Helper T cell (primary cell): ENCODE measurements around a stretch of chr6.

GRCh38 chr6:105402084-105402922, 579 bp downstream of the PREP start:
- PRO-cap, 2 experiments, result no peak in any of the 2 experiments

- PRO-cap, 2 experiments, result no peak in any of the 2 experiments
Measured at GRCh38 chr6:105428067-105428895, 25.4 kb upstream of the PREP start.

- PRO-cap, 2 experiments, result no peak in any of the 2 experiments
Measured at GRCh38 chr6:105601361-105602014, 198.6 kb upstream of the PREP start.

DNA sequence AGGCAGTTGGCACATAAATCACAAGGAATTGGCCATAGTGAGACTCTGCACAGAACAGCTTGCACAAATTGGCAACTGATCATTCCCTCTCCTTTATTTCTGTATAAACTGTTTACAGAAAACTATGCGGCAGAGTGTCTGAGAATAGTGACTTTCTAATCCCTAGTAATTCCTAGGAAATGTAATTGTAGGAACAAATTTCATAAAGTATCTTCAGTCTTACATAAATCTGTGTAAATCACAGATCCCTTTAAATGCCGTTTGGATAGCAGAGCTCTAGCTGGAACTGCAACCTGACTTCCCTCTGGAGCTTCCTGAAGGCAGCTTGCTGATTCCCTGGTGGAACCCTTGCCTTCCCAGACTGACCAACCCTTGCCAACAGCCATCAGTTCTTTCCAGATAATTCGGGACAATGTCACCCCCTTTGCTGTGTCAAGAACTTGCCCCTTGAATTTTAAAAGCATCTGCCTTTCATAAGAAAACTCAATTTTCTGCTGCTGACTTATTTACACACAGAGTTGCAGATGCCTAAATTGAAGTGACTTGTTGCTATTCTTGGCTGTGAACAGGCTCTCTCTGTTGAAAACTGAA, 201.4 kb upstream of the PREP start:
- PRO-cap, 2 experiments, result no peak in any of the 2 experiments

DNA sequence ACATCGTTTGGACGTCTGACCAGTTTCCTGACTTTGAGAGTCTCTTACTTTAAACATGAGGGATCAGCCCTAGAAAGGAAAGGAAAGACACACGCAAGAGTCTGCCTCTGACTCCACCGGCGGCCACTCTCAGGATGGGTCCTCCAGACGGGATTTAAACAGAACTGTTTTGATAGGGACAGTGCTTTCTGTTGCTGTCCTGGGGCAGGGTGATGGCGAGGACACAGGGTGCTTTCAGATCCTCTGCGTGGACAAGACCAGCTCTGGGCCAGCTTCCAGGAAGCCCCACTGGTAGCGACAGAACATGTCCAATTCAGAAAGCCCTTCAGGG, 206.8 kb upstream of the PREP start:
- PRO-cap, 2 experiments, result no peak in any of the 2 experiments

DNA sequence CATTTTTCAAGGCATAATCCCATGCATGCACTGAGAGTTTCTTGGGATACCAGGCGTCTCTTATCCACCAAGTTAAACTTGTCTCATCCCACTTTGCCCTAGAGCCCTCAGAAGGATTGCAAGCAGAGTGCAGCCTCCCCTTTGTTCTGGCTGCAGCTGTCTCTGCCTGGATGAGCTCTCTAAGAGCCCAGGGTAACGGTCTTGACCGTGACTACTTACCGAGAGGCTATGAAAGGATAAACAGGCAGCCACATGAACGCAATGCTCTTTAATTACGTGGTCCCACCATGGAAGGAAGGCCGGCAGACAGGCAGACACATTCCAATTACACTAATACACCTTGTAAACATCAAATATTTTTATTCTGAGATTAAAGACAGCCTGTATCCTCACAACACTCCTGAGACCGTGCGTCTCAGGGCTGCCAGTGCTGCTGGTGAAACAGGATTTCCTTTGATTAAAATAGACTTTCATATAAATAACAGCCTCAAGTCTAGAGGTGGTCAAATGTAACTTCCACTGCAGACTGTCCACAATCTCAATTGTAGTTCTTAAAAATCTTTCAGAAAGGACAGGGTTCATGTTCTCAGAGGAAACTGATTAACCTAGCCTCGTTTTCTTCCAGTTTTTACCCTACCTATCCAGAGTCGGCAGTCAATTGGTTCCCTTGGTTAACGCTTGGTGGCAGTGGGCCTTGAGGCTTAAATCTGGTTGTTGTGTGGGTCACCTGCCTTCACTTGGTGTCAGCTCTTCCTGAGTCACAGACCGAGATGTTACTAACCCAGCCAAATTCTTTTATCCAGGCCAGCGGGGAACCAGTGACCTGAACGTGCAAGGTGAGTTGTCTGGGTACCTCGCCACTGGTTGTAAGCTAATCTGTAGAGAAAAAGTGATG, 209.9 kb upstream of the PRDM1 start:
- PRO-cap, 2 experiments, result no peak in any of the 2 experiments

DNA sequence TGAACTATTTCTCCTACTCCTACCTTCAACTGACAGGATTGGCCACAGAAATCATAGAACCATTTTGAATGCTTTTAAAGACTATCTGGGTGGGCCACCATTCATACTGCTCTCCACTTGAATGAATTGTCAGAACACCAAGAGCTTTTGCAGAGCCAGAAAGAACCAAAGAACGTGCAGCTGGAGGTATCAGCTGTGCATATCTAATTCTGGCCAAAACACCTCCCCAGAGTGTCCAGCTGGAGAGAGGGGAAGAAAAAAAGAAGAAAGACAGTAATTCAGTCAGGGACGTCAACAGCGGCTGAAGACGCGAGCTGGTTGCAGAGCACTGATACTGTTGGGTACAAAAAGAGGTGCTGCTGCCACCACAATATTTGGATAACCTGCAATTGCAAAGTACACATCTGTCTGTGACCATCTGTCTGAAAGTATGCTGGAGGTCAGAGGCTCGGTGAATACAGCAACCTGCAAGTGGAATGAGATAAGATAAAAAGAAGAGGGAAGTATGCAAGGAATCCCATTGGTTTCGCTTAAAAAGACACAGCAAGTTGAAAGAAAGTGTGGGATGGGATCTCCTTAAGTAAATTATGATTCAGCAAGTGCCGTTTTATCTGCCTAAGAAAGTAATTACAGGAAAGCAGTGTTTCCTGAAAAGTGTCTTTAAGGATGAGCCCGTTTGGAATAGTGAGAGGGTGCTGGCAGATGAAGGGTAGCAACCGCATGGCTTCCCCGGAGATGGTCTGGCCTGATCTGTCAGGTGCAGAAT, 190.0 kb upstream of the PRDM1 start:
- PRO-cap, 2 experiments, result no peak in any of the 2 experiments

- PRO-cap, 2 experiments, result no peak in any of the 2 experiments
Measured at GRCh38 chr6:106119262-106119963, 33.3 kb downstream of the PRDM1 start.

DNA sequence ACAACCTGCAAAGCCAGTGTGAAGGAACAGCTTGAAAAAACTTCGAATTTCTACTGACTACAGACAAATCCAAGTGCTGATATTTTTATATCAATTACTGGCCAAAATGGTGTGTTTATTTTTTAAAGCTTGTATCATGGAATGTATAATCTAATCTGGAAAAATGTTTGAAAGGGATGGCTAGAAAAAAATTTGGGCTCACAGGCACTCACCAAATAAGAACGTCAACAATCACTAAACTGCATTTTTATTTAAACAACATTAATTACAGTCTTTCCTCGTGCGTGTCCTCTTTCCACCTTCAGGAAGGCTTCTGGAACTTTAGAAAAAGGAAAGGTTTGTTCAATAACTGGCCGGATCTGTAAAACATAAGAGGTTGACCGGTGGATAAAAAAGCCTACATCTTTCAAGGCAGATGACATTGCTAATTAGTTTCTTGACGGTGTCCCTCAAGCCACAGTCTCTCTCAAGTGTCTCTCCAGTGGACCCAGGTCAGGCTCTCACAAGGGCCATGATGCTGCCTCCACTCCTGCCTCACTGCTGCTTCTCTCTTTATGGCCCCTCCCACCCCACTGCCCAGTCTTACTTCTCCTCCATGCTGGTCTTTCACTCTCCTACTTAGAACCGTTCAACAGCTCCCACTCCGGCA, 57.4 kb downstream of the RTN4IP1 start:
- PRO-cap, 2 experiments, result no peak in any of the 2 experiments

- PRO-cap, 2 experiments, result no peak in any of the 2 experiments
Measured at GRCh38 chr6:106637662-106638414, 8.5 kb downstream of the QRSL1 start.

DNA sequence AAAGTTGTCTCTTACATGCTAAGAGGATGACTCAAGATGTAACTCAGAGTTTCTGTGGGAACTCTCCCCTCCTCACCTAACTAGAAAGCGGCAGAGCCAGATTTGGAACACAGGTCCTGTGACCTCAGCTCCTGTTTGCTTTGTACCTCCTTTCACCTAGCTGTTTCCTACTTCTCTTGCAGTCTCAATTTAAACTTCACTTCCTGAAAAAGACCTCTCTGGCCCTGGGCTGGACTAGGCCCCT, 60.8 kb downstream of the CD24 start:
- PRO-cap, 2 experiments, result no peak in any of the 2 experiments

DNA sequence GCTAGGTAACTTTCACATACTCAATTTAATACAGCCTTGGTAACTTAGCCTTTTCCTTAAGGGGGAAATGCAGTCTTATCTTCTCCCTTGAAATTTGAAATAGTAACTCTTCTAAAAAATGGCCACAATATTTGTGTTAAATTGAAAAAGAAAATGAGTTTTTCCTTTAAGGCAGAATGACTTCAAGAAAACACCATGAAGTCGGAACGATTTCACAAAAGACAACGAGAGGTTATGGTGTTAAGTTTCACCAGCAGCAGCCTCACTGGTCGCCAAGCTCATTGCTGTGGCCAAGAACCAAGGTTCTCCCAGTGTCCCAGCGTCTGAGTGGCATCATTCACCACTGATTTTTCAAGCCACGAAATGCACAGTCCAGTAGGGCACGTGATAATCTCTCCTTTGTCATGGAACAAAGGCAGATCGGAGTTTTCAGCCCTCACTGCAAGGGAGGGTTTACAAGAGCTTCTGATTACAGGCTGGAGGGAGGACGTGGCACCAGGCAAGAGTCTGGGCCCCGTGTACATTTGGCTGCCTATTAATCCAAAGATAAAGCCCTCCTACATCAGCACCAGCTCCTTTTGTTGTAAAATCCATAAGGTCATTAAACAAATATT, 2.1 kb downstream of the CD24 start:
- PRO-cap, 2 experiments, result no peak in any of the 2 experiments

DNA sequence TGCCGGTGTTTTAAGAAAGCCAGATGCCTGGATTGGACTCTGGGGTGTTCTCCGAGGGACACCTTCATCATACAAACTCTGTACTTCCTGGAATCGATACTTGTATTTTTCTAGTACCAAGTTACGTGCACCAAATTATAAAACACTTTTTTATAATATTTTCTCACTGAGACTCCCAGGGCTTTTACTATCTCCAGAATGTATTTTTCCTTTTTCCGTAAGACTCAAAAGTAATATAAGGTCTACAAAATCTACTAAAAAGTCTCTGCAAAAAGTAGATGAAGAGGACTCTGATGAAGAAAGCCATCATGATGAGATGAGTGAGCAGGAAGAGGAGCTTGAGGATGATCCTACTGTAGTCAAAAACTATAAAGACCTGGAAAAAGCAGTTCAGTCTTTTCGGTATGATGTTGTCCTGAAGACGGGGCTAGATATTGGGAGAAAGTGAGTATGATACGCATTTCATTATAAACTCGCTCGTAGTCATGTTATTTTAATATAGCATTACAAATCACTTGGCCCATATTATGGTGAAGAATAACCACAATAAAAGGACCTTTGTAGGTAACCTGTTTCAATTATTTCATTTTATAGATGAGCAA, 11.9 kb downstream of the MTRES1 start:
- PRO-cap, 2 experiments, result no peak in any of the 2 experiments

GRCh38 chr6:107489319-107490024, 445 bp upstream of the SOBP start:
- PRO-cap, 2 experiments, result no peak in any of the 2 experiments

DNA sequence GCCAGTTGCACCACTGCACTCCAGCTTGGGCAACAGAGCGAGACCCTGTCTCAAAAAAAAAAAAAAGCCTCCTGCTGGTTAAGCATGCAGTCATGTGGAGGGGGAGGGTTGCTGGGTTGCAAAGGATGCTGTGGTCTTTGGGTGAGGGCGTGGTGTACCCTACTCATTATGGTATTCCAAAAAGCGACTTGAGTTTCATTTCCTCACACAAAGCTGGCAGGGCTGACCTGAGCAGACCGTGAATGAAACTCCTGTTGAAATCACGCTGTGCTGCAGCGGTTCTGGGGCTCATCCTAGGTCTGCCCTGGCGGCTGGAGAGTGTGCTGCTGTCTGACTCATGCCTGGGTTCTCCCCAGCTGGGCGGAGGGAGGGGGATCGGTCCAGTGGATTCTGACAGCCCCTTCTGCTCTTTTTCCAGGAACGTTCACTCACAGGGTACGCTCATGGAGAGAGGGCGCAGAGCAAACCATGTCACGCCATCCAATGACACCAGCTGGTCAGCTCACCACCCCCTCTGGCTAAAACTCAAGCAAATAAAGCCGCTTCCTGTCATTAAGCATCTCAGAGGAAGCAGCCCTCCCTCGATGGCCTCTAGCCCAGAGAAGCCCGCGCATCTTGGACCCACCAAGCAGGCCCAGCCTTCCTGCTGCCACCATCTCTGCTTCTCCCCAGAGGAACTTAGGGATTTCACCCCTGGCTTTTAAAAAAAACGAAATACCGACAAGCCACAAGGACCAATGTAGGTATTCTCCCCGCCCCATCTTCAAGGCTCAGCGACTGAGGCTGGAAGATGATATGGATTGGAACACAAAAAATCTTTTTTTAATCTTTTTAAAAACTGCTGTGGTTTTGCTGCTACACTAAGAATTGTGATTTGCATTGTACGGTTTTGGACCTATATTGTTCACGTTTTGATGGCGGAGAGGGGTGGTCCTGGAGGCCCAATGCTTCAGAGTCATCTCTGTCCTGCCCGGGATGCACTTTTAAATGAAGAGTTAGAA, 166.0 kb downstream of the SCML4 start:
- PRO-cap, 2 experiments, result peak in 1 of 2 experiments; most common plus-strand start position 206 of the sequence (in 1)

- PRO-cap, 2 experiments, result peak in 2 of 2 experiments; most common plus-strand start chr6:107675193 (in 2); most common minus-strand start chr6:107675476 (in 2)
Measured at GRCh38 chr6:107674848-107675750, 149.0 kb downstream of the SCML4 start.

- PRO-cap, 2 experiments, result no peak in any of the 2 experiments
Measured at GRCh38 chr6:107679226-107679823, 144.8 kb downstream of the SCML4 start.

GRCh38 chr6:107704256-107705049, 119.7 kb downstream of the SCML4 start:
- PRO-cap, 2 experiments, result no peak in any of the 2 experiments

- PRO-cap, 2 experiments, result no peak in any of the 2 experiments
Measured at GRCh38 chr6:107880947-107881620, 57.0 kb upstream of the SCML4 start.

- PRO-cap, 2 experiments, result no peak in any of the 2 experiments
Measured at GRCh38 chr6:107897549-107897874, 60.5 kb downstream of the SEC63 start.